ENCODE measurements around the genes CBLN1, C16orf78 and HEATR3.

DNA sequence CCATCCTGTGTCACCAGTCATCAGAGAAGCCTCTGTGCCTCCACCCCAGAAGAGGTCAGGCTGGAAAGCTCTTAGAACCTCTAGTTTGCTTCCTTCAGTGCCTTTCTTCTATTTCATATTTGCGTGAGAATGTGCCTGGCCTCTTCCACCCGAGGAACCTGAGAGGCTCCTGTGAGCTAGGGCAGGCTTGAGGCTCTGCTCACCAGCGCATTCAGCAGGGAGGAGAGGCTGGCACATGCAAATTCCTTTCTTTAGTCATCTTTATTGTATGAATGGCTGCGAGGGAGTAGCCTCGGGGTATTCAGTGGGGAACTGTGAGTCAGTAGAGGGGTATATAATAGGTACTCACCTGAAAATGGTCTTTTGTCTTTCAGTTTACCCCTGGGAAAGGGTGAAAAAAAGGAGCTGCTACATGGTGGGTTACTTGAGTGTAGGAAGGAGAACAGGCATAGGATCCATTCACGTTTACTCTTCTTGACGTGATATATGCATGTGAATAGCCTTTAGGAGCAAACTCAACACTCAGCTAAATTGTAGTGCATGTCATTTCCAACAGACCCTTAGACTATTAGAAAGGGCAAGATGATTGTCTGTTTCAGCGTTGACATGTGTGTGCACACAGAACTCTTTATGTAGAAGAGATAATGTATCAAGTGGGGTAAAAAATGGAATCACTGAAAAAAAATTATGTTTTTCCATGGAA is 268.2 kb downstream of the ABCC12 start:
- PRO-cap: no peak

GRCh38 chr16:48054924-48055256 is 100.9 kb downstream of the ABCC12 start:
- PRO-cap: no peak

DNA sequence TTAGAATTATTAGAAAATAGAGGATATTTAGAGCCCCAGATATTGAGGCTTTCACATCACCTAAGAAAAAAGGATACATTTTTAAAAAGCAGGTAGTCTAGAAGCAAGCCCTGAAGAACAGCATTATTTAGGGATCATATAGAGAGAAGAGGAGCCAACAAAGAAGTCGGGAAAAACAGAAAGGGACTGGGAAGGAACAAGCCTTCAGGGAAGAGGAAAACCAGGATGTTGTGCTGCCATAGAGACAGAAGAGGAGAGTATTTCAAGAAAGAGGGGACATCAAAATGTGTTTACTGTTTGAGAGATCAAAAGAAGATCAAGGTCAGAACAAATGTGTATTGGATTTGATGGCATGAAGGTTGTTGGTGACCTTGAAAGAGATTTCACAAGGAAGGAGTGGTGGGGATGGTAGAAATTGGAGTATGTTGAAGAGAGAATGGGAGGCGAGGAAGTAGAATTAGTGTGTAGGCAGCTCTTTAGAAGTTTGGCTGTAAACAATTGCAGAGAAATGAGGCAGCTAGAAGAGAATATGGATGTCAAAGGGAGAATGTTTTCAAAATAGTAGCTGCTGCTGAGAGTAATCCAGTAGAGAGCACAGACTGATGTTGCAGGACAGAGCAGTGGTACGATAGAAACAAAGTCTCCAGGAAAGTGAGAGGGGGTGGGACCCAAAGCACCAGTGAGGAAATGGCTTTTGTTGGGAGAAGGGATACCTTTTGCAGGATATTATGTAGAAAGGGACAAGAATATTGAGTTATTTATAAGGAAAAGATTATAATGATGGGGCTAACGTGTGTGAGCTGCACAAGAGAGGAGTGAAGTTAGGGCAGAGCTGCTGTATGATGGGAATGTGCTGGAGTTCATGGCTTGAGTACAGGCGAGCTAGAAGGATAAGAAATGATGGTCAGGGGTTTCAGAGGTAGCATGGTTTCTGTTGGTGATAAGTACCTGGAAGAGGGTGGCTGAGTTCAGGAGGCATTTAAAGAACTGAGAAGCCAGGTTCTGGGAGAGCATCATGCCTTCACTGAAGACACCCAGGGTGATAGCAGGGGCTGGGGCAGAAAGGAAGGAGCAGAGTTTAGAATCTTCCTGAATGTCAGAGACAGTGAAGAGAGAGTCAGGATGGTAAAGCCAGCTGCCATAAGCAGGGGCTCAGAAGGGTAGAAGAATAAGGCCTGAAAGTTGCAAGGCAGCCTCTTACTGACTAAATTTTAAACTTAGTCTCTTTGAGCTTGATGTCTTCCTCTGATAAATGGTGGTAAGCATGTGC is 45.8 kb downstream of the SIAH1 start:
- PRO-cap: no peak

DNA sequence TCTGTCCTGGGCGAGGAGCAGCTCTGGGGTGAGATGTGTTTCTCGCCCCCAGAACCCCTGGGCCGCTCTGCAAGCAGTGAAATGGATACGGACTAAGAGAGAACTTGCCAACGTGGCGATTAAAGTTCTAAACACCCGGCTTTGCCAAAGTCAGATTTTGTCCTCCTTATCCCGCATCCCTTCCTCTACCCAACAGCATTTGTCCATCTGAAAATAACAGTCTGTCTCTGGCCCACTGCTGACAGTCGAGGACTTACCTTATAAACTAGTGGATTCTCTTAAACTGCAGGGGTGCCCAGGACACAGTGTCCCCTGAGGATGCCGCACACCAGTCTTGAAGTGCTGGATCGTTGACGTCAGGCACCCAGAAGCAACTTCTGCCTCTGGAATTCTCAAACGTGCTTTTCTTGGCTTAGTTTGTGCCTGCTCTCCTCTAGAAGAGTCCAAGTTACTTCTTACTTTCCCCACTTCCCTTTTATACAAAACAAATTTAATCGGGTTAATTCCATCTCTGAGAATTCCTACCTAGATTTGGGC is 1.7 kb upstream of the SIAH1 start:
- PRO-cap: no peak

- PRO-cap: no peak
Observed at GRCh38 chr16:48409768-48410807, 24.9 kb upstream of the SIAH1 start.

GRCh38 chr16:48479957-48480382 is 94.8 kb upstream of the SIAH1 start:
- PRO-cap: no peak

- PRO-cap: no peak
Observed at GRCh38 chr16:48603217-48603570, 6.8 kb downstream of the N4BP1 start.

DNA sequence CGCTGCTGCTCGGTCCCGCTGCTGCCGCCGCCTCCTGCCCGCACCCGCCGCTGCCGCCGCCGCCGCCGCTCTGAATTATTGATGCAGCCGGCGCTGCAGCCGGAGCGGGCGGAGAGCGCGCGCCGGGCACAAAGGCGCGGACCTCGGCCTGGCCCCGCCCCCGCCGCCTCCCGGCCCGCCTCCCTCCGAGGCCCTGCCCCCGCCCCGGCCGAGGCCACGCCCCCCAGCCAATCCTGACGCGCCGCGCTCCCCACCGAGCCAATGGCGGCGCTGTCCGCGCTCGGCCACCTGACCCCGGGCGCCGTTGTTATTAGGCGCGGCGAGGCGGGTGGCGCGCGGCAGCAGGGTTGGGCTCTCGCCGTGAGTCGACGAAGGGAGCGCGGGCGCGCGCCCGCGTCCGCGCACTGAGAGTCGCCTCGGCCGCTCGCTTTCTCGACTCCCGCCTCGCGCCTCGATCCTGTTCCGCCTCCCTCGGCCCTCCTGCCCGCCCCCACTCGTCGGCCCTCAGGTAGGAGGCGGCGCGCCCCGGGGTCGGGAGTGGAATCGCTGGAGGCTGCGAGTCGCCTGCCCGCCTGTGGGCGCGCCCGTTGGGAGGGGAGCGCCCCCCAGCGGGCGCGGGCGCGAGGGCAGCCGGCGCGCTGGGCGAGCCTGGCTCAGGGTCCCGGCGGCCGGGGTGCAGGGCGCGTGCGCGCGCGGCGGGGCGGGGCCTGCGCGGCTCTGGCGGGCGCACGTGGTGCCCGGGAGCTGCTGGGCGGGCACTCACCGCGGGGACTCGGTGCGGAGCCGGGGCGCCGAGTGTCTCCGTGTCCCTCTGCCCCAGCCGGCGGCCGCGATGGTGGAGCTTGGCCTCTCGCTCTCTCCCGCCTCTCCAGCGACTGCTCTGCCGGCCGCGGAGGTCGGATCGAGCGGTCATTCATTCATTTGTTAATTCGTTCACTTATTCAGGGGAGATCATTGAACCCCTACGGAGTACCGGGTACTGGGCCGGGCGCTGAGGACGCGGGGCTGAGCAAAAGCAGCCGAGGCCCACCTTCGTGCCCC is at the start of gene CBLN1:
Gene CBLN1, minus strand, starts transcription at position 114 of the 1,041 bp plus-strand sequence.
- PRO-cap: no peak

- PRO-cap: no peak
Observed at GRCh38 chr16:49373734-49373983, at the start of gene C16orf78. TSS of gene C16orf78 (plus strand) at chr16:49373804.

GRCh38 chr16:49441356-49441880 is 67.8 kb downstream of the C16orf78 start:
- PRO-cap: no peak

DNA sequence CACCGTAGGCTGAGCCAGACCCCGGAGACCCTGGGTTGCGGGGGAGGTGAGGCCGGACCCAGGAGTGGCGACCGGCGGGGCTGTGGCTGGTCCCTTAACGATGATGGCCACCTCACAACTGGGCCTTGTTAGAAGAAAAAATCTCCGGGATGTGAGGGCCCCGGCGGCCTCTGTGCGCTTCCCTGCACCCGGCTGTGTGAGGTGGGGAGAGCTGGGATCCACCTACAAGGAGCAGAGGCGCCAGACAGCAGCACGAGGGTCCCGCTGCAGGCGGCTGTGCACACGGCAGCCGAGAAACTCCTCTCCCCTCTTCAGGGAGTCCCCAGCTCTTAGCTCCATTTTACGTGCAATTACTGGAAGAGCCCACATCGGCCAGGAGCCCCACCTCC is 91.6 kb downstream of the C16orf78 start:
- PRO-cap: no peak

DNA sequence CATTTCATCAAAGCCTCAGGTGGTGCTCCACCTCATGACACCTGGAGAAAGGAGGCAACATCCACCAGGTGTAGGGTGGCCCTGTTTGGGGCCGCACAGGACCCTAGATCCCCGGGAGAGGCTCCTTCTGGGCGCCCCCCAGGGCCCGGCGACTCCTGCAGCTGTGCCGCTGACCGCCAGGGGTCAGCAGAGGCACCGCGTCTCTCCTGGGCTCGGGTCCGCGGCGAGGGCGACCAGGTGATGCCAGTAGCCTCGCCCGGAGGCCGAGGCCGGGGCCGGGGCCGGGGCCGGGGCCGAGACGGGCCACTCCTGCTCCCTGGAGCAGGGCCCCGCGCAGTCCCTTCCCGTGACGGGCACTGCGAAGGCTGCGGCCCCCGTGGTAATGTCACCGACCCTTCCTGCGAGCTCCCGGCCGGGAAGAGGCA is 118.6 kb downstream of the C16orf78 start:
- PRO-cap: no peak

DNA sequence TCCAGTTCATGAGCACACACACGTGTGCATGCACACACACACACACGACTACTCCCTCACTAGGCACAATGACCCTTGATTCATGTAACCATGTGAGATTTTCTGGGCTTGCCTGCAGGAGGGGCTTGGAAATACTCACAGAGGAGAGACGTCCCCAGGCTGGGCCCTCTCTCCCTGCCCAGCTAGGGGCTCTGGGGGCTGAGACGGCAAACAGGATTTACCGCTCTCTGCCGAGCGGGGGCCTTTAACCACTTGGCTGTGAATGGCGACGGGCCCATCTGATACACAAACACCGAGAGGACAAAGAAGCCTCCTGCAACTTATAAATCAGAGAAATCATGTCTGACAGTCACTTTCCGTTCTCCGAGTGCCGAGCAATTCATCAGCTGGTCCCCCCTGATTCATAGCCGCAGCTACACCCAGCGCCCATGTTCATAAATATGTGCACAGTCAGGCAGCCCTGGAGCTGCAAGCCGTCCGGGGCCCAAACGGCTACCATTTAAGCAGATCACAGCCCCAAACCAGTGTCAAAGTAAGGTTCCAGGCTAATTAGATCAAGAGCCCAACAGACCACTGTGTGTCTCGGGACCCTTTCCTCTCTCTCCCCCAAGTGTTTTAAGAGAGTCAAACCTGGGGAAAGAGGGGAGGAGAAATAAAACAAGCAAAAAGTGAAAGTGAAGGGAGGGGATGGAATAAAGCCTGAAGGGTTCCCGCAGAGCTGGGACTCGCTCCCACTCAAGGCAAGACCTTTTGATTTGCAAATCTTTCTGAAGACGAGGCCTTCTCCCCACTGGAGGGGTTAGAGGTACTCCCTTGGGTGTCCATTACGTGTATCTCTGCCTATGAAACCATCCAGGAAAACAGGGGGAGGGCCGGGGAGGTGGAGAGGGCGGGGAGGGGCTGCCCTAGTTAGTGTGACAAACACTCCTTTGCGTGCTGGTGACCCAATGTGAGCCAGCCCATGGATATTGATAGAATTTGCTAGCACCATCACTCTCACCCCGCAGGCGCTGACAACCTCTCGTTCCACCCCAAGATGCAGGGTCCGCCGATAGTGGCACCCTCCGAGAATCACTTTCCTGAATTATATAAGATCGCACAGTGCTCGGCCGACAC is 154.7 kb downstream of the C16orf78 start:
- PRO-cap: no peak

GRCh38 chr16:49629459-49629757 is 226.5 kb downstream of the ZNF423 start:
- PRO-cap: no peak

- PRO-cap: no peak
Observed at GRCh38 chr16:49648831-49649432, 207.0 kb downstream of the ZNF423 start.

DNA sequence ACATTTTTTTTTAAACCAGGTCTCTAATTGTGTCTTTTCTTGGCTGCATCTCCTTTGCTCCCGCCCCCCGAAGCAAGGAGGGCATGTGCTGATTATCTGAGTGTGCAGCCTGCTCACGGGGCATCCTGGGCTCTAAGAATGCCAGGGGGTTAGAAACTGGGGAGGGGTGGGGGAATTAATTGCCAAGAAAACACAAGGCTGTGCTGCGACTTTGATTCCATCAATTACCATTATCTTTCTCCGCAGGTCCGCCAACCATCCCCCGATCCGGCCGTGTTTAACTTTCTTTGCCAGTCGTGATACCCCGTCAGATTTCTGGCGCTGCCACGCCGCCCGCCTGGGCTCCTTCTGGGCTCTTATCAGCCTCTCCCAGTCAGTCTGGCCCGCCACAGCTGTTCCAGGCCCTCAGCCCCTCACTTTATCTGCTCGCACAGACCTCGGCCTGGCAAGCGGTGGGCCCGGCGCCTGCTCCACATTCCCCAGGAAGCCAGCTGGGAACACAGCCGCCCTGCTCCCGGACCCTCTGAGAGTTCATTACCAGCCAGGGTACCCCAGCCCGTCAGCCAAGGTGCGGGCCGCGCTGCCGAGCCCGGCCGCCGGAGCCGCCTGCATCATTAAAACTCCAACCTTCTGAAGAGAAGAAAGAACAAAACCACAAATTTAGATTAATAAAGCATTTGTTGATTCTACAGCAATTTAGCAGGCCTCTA is 157.6 kb downstream of the ZNF423 start:
- PRO-cap: no peak

DNA sequence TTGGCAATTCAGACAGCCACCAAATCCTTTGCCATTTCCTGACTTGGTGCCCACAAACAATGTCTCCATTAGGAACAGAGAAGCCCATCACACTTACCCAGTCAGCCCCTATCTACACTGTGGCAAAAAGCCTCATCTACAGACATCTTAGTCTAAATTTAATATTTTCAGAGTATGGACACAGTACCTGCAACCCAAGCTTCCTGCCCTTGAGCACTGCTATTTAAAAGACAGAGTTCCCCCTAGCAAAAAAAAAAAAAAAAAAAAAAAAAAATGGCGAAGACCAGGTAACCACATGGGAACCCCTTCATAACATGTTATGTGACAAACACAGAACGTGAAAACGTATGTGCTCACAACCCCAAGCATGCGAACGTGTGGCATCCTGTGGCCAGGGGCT is 129.3 kb downstream of the ZNF423 start:
- PRO-cap: no peak

GRCh38 chr16:49883694-49884348 is 27.9 kb upstream of the ZNF423 start:
- PRO-cap: no peak

DNA sequence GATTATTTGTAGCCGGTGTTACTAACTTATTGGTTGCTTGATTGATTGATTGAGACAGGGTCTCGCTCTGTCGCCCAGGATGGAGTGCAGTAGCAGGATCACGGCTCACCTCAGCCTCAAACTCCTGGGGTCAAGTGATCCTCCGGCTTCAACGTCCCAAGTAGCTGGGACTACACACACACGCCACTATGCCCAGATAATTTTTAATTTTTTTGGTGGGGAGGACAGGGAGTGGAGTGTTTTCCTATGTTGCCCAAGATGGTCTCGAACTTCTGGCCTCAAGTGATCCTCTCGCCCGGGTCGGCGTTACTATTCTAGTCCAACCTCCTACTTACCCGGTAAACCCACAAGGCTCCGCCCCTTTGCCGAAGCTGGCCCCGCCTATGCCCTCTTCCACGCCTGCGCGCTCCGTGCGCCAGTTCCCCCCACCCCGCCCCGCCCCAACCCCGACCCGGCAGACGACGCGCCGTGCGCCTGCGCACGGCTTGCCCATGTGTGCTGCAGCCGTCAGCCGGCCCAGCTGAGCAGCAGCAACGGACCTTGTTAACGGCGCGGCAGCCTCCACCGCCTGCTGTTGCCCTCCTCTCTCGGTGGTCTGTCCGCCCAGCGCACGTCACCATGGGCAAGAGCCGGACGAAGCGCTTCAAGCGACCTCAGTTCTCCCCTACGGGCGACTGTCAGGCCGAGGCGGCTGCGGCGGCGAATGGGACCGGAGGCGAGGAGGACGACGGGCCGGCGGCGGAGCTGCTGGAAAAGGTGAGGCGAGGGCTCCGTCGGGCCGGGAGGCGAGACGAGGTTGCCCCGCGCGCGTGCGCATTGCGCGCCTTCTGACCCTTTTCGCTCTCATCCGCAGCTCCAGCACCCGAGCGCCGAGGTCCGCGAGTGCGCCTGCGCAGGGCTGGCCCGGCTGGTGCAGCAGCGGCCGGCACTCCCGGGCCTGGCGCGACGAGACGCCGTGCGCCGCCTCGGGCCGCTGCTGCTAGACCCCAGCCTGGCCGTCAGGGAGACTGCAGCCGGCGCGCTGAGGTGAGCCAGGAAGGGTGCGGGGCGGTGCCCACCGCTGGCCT is at the start of gene HEATR3:
Gene HEATR3, plus strand, starts transcription at position 457 of the 1,067 bp plus-strand sequence.
- PRO-cap: unidirectional peak, plus-strand start at position 457 of the sequence

DNA sequence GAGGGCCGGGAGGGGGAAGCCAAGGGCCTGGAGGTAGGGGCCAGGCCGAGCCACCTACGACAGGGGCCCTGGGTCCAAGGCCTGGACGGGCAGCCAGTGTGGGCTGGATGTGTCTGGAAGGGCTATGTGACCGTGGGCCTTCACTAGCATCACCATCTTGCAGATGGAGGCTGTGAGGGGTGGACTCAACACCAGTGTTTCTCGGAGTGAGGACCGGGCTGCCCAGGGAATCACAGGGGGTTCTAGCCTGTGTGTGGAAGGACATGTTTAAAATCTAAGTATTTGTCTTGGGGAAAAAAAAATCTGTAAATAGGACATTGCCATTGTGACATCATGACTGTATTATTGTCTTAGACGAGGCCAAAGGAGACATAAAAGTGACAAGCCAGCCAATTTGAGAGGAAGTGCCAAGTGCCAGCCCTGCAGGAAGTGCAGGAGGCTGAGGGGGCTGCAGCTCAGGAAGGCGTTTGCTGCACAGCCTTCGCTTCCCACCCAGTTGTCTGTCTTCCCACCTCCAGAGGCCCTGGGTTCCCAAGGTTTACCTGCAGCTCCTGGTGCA is 1.2 kb downstream of the ADCY7 start:
- PRO-cap: no peak